IMR-90 (cell line): ENCODE measurements around the genes FOXJ3, CDC20 and PTPRF.

GRCh38 chr1:42334893-42335750 is at the start of gene FOXJ3:
Gene FOXJ3, minus strand, starts transcription at chr1:42335235.
- RRBS = 2% methylated on average over 31 of the region's 95 CpGs
CAGE:
- cytosol, long polyA plus RNA = no peak
- long polyA plus RNA = no peak
- nucleus, long polyA plus RNA = start-site peak on the minus strand at chr1:42335166-42335226, 104 and 40 reads in 2 replicates

- RRBS = no CpG with 5 or more reads among the region's 2 CpGs
CAGE:
- cytosol, long polyA plus RNA = no peak
- long polyA plus RNA = no peak
- nucleus, long polyA plus RNA = no peak
Measured at GRCh38 chr1:42436923-42437299, 18.9 kb downstream of the ZMYND12 start.

- RRBS = no CpG with 5 or more reads among the region's 32 CpGs
CAGE:
- cytosol, long polyA plus RNA = no peak
- long polyA plus RNA = no peak
- nucleus, long polyA plus RNA = no peak
Measured at GRCh38 chr1:42658634-42659296, 542 bp downstream of the PPIH start.

DNA sequence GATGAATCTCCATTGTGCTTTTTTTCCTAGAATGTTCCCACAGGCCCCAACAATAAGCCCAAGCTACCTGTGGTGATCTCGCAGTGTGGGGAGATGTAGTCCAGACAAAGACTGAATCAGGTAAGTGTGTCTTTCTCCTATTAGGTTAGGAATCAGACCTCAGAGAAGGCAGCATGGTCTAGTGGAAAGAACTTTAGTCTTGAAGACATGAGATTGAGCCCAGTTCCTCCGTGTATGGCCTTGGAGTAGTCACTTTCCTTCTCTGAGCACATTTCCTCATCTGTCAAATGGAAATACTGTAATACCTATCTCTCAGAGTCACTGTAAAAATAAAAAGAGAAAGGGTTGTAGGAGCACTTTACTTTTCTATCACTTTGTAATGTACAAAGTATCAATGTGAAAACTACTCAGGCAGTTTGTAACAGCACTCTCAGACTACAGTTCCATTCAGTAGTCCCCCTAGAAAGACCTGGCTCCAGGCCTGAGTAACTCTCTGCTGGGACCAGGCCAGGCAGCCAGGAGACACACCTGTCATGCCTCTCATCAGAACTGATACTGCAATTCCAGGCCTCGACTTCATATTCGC is 9.2 kb downstream of the PPIH start:
- RRBS = no CpG with 5 or more reads among the region's 4 CpGs
CAGE:
- cytosol, long polyA plus RNA = no peak
- long polyA plus RNA = no peak
- nucleus, long polyA plus RNA = no peak

DNA sequence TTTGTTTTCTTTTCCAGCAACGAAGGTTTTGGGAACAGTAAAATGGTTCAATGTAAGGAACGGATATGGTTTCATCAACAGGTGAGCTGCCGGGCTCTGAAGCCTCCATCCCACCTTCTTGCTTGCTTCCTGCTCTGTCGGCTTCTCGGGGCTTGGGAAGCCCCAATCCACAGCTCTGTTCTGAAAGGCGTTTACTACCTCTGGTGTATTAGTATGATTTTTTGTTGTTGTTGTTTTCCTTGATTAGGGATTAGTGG is 1.1 kb downstream of the YBX1 start:
- RRBS = no CpG with 5 or more reads among the region's 6 CpGs
CAGE:
- cytosol, long polyA plus RNA = start-site peak on the plus strand centred at position 78 of the sequence, 5 bp wide, 33 and 77 reads in 2 replicates
- long polyA plus RNA = start-site peak on the plus strand centred at position 77 of the sequence, 8 bp wide, 24 and 53 reads in 2 replicates
- nucleus, long polyA plus RNA = no peak

GRCh38 chr1:42825145-42825860 is 8.1 kb upstream of the SVBP start:
- RRBS = no CpG with 5 or more reads among the region's 10 CpGs
CAGE:
- cytosol, long polyA plus RNA = no peak
- long polyA plus RNA = no peak
- nucleus, long polyA plus RNA = no peak

DNA sequence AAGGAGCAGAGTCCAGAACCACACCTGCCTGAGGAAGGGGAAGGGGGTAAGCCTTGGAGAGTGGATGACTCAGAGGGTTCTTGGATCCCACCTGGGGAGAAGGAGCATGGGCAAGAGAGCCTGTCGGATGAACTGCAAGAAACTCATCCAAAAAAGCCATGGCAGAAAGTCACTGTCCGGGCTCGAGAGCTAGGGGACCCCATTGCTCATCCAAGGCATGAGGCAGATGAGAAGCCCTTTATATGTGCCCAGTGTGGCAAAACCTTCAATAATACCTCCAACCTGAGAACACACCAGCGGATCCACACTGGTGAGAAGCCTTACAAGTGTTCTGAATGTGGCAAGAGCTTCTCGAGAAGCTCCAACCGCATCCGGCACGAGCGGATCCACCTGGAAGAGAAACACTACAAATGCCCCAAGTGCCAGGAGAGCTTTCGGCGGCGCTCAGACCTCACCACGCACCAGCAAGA is 4.6 kb downstream of the ZNF691 start:
- RRBS = no CpG with 5 or more reads among the region's 13 CpGs
CAGE:
- cytosol, long polyA plus RNA = no peak
- long polyA plus RNA = no peak
- nucleus, long polyA plus RNA = no peak

GRCh38 chr1:43056791-43057434 is 90.8 kb upstream of the CFAP144 start:
- RRBS = no CpG with 5 or more reads among the region's 6 CpGs
CAGE:
- cytosol, long polyA plus RNA = no peak
- long polyA plus RNA = no peak
- nucleus, long polyA plus RNA = no peak

GRCh38 chr1:43274149-43274678 is 4.4 kb downstream of the TMEM125 start:
- RRBS = no CpG with 5 or more reads among the region's 10 CpGs
CAGE:
- cytosol, long polyA plus RNA = no peak
- long polyA plus RNA = no peak
- nucleus, long polyA plus RNA = no peak

- RRBS = no CpG with 5 or more reads among the region's 3 CpGs
CAGE:
- cytosol, long polyA plus RNA = no peak
- long polyA plus RNA = no peak
- nucleus, long polyA plus RNA = no peak
Measured at GRCh38 chr1:43281650-43281885, 3.8 kb downstream of the C1orf210 start.

- RRBS = no CpG with 5 or more reads among the region's 5 CpGs
CAGE:
- cytosol, long polyA plus RNA = no peak
- long polyA plus RNA = no peak
- nucleus, long polyA plus RNA = no peak
Measured at GRCh38 chr1:43302589-43303115, 1.9 kb downstream of the TIE1 start.

- RRBS = 9% methylated on average over 7 of the region's 70 CpGs
CAGE:
- cytosol, long polyA plus RNA = no peak
- long polyA plus RNA = no peak
- nucleus, long polyA plus RNA = no peak
Measured at GRCh38 chr1:43348869-43349819, 9.6 kb upstream of the CDC20 start.

DNA sequence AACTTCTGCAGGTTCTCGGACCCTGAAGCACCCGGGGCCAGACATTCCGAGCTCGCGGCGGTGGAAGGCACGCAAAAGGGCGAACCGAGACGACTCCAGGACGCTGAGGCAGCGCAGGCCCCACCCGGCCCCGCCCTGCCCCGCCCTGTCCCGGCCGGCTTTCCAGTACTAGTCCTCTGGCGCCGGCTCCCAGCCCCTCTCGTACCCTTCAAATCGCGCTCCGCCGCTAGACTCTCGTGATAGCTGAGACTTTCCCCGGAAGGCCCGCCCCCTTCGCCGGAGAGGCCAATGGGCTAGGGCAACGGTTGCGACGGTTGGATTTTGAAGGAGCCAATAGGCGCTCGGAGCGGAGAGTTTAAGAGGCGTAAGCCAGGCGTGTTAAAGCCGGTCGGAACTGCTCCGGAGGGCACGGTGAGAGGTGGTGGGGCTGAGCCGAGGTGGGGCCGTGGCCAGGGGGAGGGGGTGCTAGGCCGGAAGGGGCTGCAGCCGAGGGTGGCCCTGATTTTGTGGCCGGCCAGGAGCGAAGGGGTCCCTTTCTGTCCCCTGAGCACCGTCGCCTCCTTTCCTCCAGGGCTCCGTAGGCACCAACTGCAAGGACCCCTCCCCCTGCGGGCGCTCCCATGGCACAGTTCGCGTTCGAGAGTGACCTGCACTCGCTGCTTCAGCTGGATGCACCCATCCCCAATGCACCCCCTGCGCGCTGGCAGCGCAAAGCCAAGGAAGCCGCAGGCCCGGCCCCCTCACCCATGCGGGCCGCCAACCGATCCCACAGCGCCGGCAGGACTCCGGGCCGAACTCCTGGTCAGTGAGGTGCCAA is at the start of gene CDC20:
CDC20 (plus strand) TSS at position 386 of the 817 bp plus-strand sequence.
- RRBS = 1% methylated on average over 33 of the region's 68 CpGs
CAGE:
- cytosol, long polyA plus RNA = start-site peak on the plus strand centred at position 407 of the sequence, 123 bp wide, 1,169 and 409 reads in 2 replicates
- long polyA plus RNA = start-site peak on the plus strand centred at position 437 of the sequence, 182 bp wide, 1,337 and 818 reads in 2 replicates
- nucleus, long polyA plus RNA = start-site peak on the plus strand centred at position 385 of the sequence, 8 bp wide, 271 and 147 reads in 2 replicates

DNA sequence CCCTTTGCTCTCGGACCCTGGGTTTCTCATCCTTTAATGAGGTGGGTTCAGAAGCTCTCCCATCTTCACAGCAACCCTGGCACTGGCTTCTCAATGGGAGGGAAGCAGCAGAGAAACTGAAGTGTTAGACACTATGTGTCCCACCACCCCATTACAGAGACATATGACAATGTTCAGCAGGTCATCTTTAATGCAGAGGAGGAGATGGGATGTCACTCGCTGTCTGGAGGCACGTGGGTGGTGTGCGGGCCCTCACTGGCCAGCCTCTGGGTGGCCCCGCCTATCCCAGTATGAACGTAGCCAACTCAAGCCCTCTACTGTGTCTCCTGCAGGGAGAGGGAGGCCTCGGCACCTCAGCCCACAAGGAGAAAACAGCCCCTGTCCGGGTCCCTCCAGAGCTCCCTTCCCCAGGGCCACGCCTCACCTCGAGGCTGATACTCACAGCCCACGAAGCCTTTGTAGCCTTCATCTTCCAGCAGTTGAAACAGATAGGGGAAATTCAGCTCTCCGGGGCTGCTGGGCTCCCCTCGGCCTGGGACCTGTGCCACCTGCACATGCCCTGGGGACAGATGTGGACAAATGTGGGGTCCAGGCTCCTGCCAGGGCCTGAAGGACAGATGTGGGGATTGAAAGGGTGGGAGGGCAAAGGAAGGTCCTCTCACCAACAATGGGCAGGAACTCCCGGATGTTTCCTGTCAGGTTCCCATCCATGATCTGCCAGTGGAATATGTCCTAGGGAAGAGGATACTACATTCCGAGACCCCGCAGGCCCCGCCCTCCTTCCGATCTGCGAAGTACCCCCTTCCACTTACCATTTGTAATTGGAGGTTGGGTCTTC is 2.5 kb downstream of the HYI start:
- RRBS = no CpG with 5 or more reads among the region's 19 CpGs
CAGE:
- cytosol, long polyA plus RNA = no peak
- long polyA plus RNA = no peak
- nucleus, long polyA plus RNA = no peak

GRCh38 chr1:43530600-43531205 is at the start of gene PTPRF:
Gene PTPRF, plus strand, starts transcription at chr1:43530883.
- RRBS = 2% methylated on average over 13 of the region's 67 CpGs
CAGE:
- cytosol, long polyA plus RNA = no peak
- long polyA plus RNA = no peak
- nucleus, long polyA plus RNA = no peak

DNA sequence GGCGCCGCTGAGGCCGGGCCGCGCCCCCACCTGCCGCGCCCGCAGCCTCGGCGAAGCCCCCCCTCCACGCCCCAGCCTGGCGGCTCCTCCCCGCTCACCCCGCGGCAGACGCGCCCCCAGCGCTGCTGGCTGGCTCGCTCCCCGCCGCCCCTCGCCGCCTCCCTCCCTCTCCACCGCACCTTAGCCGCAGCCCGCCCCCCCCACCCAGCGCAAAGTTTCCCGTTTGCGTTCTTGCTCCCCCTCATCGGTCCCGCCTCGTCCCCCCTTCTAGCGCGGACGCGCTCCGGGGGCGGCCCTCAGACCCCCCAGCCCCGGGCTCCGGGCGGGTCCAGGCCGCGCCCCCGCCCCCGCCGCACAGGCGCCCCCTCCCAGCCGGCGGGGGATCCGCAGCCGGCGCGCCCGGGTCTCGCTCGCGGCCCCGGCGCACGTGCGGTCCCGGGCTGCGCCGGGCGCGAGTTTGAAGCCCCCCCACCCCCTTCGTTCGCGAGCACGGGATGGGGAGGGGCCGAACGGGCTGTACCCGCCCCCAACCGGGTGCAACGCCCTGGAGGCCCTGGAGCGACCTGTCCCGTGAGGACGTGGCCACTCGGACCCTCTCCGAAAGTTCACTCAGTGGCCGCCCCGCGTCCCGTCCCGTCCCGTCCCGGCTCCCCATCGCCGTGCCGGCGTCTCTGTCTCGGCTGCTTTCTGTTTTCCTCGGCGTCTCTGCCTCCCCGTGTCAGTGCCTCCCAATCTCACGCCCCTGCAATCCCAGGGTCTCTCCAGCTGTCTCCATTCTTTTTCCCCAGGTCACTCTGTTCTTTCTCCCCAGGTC is 730 bp downstream of the PTPRF start:
- RRBS = 8% methylated on average over 30 of the region's 96 CpGs
CAGE:
- cytosol, long polyA plus RNA = no peak
- long polyA plus RNA = no peak
- nucleus, long polyA plus RNA = no peak

GRCh38 chr1:43532020-43532676 is 1.5 kb downstream of the PTPRF start:
- RRBS = no CpG with 5 or more reads among the region's 13 CpGs
CAGE:
- cytosol, long polyA plus RNA = no peak
- long polyA plus RNA = no peak
- nucleus, long polyA plus RNA = no peak

DNA sequence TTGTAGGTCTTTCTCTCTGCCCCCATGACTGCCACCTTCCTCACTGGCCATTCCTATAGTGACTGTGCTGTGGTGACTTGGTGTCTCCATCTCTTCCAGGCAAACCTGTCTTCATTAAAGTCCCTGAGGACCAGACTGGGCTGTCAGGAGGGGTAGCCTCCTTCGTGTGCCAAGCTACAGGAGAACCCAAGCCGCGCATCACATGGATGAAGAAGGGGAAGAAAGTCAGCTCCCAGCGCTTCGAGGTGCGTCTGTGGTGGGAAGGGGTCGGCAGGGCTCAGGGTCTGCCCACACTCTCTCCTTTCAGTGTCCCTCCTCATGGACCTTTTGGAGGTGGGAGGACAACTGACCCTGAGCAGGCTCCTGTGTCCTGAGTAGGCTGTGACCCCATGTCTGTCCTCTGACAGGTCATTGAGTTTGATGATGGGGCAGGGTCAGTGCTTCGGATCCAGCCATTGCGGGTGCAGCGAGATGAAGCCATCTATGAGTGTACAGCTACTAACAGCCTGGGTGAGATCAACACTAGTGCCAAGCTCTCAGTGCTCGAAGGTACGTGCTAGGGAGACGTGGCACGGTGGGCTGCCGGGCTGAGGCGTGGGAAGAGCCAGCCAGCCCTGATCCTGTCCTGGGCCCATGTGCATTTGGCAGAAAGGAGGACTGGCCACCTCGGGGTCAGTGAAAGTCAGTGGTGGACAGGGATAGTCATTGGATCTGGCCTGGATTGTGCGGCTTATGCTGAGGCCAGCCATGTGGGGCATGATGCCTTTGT is 22.9 kb downstream of the PTPRF start:
- RRBS = no CpG with 5 or more reads among the region's 18 CpGs
CAGE:
- cytosol, long polyA plus RNA = no peak
- long polyA plus RNA = no peak
- nucleus, long polyA plus RNA = no peak

DNA sequence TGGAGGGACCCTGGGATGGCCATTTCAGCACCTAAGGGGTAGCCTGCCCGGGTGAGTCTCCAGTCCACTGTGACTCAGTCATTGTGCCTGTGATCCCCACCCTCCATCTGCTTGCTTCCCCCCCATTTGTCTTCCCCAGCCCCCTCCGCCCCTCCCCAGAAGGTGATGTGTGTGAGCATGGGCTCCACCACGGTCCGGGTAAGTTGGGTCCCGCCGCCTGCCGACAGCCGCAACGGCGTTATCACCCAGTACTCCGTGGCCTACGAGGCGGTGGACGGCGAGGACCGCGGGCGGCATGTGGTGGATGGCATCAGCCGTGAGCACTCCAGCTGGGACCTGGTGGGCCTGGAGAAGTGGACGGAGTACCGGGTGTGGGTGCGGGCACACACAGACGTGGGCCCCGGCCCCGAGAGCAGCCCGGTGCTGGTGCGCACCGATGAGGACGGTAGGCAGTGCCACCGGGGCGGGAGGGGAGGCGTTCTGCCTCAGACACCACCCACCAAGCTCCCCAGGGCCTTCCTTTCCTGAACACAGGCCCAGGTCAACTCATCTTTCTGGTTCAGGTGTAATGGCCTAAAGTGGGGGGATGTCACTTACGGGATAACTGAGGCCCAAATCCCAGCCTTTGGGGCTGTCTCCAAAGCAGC is 52.2 kb upstream of the KDM4A start:
- RRBS = 97% methylated on average over 8 of the region's 33 CpGs
CAGE:
- cytosol, long polyA plus RNA = no peak
- long polyA plus RNA = no peak
- nucleus, long polyA plus RNA = no peak

- RRBS = no CpG with 5 or more reads among the region's 35 CpGs
CAGE:
- cytosol, long polyA plus RNA = no peak
- long polyA plus RNA = no peak
- nucleus, long polyA plus RNA = no peak
Measured at GRCh38 chr1:43621846-43623053, 27.7 kb upstream of the KDM4A start.